ENCODE measurements around a stretch of chr9.

GRCh38 chr9:121051739-121052109, 1.6 kb upstream of the C5 start:
- PRO-cap, result no peak
- RAMPAGE, long total RNA, 4 experiments, result no peak in any of the 4 experiments

DNA sequence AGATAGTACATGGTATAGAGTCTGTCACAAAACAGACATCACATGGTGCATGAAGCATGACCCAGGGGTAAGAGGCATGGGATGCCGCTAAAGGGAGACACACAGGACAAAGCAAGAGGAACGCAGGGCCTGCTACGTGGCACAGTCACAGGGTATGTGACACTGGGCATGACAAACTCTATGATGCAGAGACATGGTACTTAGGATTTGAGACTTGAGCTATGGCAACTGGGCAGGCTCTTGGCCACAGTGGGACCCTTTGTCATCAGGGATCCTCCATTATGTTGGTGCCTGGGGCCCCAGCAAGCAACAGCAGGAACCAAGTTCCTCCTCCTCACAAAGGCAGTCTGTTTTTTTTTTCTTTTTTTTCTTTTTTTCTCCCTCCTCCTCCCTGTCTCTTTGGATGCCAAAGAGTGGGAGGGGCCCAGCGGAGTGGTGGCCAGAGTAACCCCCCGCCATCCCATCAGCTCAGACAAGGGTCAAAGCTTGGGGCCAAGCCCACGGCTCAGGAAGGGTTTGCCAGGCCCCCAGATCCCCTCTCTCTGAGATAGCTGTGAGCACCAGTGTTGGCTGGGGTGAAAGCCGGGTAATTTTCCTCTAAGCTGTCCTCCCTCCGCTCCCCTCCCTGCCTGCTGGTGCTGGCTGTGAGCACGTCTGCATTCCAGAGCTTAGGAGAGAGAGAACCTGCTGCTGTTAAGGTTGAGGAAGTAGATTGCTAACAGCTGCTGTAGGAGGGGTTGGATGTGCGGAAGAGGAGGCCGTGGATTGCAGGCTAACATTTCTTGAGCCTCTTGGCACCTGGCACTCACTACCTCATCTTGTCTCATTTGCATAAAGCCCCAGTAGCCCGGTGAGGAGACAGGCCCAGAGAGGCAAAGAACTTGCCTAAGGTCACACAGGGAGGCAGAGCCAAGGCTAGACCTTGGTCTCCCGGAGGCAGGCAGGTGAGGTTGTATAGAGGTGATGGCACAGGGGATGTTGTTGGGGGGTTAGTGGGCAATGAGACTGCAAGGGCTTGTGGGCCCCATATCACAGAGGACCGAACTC, 21.2 kb downstream of the GSN start:
- PRO-cap, result unidirectional peak, plus-strand start at position 210 of the sequence; unidirectional peak, minus-strand start at position 349 of the sequence; bidirectional peak, plus-strand start at position 664 of the sequence, minus-strand start at position 544 of the sequence
- RAMPAGE, long total RNA, 4 experiments, result no peak in any of the 4 experiments

GRCh38 chr9:121289858-121289986, 21.8 kb downstream of the GSN start:
- PRO-cap, result bidirectional peak, plus-strand start at chr9:121289937, minus-strand start at chr9:121289893
- RAMPAGE, long total RNA, 4 experiments, result no peak in any of the 4 experiments

GRCh38 chr9:121313526-121314094, 45.6 kb downstream of the GSN start:
- PRO-cap, result no peak
- RAMPAGE, long total RNA, 4 experiments, result start-site peak on the plus strand in 2 of 4 experiments, at chr9:121313981-121314023 at its widest, 192 to 224 reads per replicate

DNA sequence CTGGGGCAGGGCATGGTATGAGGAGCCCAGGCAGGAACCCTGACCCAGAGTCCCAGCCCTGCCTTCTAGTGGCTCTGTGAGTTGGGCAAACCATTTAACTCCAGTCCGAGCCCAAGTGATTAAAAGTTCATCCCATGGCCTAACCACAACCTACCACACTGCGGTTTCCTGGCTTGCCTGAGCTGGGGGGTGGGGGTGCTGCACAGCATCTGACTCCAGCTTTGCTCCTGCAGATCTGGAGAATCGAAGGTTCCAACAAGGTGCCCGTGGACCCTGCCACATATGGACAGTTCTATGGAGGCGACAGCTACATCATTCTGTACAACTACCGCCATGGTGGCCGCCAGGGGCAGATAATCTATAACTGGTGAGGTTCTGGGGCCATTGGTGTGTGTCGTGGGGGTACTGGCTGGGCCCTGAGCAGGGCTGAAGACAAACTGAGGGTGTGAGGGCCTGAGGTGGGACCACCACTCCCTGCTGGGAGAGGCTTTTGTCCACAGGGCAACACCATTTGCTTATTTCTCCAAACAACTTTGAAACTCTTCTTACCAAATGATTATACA, 48.9 kb downstream of the STOM start:
- PRO-cap, result no peak
- RAMPAGE, long total RNA, 4 experiments, result start-site peak on the plus strand in 2 of 4 experiments, centred at positions 361 to 363 of the sequence, 66 to 127 reads per replicate

DNA sequence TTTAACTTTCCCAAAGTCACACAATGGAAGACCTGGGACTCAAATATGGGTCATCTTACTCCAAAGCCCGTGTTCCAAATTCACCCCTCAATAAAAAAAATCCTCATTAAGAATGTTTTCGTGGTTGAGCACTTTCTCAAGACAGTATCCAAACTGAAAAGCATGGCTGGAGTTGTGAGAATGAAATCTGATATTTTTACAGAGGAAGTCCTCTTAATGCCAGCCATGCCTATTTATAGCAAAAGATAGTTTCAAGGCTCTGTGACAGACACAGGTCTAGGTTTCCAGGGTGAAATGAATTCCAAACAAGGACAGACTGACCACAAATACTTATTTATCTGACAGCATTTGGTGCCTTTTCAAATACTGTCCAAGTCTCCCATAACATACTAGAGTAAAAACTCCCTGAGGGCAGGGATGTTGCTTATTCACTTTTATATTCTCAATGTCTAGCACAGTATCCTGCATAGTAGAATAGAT, 10.3 kb downstream of the STOM start:
- PRO-cap, result no peak
- RAMPAGE, long total RNA, 4 experiments, result no peak in any of the 4 experiments

DNA sequence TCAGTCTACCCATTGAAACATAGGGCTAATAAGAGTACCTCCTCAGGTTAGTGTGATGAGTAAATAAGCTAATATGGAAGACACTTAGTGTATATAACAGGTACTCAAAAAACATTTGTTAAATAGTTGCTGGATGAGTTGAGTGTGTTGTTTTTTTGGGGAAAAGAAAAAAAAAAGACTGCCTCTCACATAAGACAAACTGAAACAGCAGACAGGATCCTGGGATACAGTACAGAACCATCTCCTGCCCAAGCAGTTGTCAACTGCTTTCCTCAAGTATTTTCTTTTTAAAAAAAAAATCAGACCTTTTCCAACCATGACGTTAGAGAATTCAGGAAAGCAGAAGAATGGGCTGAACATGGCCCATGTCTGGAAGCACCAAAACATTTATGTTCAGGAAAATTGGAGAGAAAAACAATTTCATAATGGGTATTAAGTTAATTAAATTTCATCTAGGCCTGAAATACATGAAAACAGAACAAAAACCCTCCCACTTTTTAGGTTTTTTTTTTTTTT, 5.0 kb downstream of the STOM start:
- PRO-cap, result no peak
- RAMPAGE, long total RNA, 4 experiments, result no peak in any of the 4 experiments

- PRO-cap, result no peak
- RAMPAGE, long total RNA, 4 experiments, result no peak in any of the 4 experiments
Measured at GRCh38 chr9:121450011-121450716, 49.5 kb downstream of the GGTA1 start.

- PRO-cap, result no peak
- RAMPAGE, long total RNA, 4 experiments, result no peak in any of the 4 experiments
Measured at GRCh38 chr9:121494021-121494775, 5.4 kb downstream of the GGTA1 start.

DNA sequence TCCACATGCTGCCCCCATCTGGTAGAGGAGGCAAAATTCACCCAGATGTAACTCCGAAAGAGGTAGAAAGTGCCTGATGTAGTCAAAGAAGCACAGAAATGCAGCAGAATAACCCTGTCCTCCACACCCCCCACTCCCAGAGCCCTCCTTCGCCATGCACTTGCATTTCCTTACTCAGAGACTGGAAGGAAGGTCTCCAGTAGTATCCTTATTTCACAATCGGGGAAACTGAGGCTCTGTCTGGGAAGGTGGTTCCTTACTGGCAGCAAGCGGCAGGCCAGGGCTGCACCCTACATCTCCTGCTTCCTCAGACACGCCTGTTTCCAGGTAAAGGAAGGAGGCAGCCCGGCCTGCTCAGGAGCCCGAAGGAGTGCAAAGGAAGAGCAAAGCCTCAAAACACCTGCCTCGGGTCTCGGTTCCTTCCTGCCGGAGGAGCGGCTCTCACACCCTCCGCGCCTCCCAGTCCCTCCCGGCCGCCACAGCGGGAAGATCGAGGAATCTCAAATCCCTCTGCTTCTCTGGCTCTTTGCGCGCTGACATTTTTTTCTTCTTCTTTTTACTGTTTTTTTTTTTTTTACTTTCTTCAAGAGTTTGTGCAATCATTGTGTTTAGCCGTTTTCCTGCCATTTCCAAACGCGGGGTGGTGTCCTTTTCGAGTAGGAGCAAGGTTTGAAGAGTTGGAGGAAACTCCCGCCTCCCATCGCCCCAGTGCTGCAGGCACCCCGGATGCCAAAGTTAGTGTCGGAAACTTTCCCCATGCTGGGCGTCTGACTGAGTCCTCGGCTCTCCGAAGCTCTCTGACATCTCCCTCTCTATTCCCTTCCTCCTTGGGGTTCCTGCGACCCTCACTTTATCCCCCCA, 1.1 kb downstream of the GGTA1 start:
- PRO-cap, result bidirectional peak, plus-strand start at position 177 of the sequence, minus-strand start outside the sequence
- RAMPAGE, long total RNA, 4 experiments, result no peak in any of the 4 experiments

GRCh38 chr9:121556388-121556787, 56.7 kb upstream of the GGTA1 start:
- PRO-cap, result no peak
- RAMPAGE, long total RNA, 4 experiments, result no peak in any of the 4 experiments

GRCh38 chr9:121644714-121645904, 6.3 kb upstream of the DAB2IP start:
- PRO-cap, result no peak
- RAMPAGE, long total RNA, 4 experiments, result no peak in any of the 4 experiments

DNA sequence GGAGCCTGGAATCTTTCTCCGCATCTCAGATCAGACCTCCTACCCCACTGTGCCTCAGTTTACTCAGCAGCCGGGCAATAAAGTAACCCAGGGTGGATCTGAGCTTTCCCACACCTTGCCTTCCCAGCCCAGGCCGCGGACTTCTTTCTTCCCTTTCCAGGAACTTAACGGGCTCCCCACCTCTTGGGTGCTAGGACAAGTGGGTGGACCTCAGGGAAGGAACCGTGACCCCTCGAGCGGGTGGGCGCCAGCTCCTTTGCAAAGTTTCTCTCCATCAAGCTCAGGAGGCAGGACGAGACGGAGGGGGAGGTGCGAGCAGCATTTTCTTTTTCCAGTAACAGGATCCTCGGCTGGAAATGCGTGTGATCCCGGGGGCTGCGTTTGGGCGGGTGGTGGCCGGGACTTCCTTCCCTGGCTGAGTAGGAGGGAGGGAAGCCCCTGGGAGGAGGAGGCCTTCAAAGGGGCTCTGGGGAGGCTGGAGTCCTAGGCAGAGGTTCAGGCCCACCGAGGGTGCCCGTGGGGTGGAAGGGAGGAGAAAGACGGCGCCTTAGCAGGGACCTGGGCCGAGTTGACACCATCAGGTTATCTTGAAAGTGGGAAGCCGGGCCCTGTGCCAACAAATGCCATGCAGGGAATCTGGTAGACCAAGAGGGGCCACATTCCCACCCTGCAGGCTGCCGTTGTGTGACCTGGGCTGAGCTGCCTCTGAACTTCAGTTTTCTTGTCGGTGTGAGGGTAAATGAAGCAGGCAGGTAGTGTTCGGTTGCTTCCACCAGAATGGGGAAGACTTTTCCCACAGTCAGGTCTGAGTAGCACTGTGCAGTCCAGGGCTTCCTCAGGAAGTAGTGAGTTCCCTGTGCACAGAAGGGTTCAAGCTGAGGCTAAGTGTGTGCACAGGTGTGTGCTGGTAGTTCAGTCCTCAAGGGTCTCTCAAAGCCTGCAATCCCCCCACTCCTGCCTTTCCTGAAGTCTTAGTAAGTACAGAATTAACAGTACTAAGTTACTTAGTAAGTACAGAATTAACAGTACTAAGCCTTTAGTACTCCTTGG, 1.0 kb downstream of the DAB2IP start:
- PRO-cap, result no peak
- RAMPAGE, long total RNA, 4 experiments, result no peak in any of the 4 experiments

DNA sequence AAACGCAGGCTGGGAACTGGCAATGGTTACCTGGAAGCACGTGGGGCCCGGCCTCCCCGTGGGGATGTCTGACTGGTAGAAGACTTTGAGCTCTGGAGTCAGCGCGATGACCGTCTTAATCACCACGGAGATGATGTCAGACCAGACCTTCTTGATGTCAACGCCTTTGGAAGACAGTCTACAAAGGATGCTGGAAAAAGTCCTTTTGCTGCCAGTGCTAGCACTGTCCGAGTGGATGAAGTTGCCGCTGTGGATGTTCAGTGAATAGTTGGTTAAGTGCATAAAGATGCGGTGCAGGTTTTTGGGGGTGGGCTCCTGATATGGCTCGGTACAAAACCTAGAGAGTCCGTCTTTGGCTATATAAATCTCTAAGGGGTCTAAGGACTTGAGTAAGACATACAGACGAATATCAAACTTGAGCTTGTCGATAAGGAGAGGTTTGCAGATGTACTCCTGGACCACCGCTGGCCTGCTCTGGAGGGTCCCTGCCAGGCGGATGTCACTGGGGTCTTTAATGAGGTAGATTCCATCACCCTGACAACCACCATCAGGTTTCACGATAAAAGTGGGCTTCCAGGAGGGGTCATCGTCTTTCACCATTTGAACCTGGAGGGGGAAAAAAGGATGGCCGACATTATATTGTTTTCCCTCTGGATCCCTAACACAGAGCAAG, 103.8 kb downstream of the TTLL11 start:
- PRO-cap, result no peak
- RAMPAGE, long total RNA, 4 experiments, result no peak in any of the 4 experiments

DNA sequence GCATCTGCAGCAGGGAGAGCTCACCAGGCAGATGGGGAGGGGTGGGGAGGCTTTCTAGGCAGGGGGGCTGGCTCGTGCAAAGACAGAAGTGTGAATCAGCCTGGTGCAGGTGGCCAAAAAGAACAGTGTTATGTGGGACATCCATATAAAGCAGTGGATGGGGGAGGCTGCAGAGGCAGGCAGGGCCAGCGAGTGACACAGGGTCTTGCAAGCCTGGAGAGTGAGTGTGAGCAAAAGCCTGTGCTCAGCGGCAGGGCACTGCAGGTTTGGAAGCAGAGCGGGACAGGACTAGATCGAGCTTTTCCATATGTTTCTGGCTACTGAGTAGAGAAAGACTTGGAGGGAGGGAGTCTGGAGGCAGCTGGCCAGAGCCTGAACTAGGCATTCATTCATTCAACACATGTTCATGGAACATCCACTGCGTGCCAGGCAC, 14.3 kb upstream of the TTLL11 start:
- PRO-cap, result no peak
- RAMPAGE, long total RNA, 4 experiments, result no peak in any of the 4 experiments

DNA sequence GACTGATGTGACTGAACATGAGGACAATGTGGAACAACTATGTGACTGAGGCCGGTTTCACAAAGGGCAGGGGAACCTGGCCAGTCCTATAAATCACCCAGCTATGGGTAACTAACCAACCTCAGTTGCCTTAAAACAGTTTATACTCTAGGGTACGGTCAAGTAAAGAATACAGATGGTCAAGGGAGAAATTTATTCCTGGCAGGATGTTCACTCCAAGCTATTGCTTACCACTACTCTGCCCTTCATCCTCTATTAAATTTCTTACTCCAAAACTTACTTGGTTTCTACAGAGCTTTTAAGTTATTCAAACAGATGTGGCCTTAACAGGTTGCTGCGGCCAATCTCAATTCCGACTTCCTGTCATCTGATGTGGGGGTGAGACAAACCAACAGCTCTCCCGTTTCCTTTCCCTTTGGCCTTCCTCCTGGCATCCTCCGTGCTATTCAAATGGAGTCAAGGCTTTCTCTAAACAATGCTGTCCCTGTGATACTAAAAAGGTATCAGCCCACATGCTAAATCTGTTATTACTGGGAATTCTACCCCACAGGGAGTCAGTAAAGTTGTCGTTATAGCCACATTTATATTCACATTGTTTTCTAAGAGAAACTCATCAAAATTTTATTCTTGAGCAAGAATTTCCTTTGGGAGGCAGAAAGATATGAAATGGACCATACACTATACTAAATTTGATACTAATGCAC, 11.9 kb downstream of the RBM18 start:
- PRO-cap, result no peak
- RAMPAGE, long total RNA, 4 experiments, result no peak in any of the 4 experiments

DNA sequence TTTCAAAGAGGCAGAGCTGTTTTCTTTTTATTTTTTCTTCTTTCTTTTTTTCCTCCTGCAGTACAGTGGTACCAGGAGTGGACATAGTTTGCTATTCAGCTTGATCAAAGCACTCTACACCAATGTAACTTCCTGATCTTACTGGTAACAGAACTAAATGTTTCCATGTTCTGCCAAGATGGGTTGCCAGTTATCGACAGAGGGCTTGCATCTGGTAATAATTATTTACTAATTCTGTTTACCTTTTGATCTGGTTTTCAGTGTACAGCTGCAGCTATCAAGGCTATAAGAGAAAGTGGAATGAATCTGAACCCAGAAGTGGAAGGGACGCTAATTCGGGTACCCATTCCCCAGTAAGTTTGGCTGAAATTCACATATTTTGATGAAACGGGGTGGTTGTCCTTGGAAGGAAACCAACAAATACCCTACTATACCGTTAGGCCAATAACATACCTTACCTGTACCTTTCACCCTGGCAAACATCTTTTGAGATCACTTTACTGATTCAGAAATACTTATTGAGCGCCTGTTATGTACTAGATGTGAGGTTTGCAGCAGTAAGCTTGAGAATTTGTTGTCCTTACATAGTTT, 26.9 kb downstream of the MRRF start:
- PRO-cap, result no peak
- RAMPAGE, long total RNA, 4 experiments, result no peak in any of the 4 experiments

DNA sequence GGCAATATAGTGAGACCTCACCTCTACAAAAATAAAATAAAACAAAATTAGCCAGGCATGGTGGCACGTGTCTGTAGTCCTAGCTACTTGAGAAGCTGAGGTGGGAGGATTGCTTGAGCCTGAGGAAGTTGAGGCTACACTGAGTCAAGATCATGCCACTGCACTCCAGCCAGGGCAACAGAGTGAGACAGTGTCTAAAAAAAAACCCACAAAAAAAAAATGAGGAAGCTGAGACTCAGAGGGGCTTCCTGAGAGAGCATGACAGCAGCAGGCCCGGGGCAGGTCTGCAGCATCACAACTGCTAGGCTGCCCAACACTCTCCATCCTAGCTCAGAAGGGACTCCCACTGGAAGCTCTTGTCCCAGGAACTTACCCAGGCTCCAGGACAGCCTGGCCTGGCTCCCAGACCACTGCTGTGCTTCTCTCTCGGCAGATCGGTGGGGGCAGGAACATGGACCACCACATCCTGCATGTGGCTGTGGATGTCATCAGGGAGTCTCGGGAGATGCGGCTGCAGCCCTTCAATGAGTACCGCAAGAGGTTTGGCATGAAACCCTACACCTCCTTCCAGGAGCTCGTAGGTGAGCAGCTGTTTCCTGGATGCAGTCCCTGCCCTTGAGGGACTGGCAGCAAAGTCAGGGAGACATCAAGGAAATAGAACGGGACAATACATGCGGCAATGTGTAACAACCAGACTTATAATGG, 19.1 kb downstream of the PTGS1 start:
- PRO-cap, result no peak
- RAMPAGE, long total RNA, 4 experiments, result no peak in any of the 4 experiments

GRCh38 chr9:122464884-122465369, 12.8 kb downstream of the OR1J1 start:
- PRO-cap, result no peak
- RAMPAGE, long total RNA, 4 experiments, result no peak in any of the 4 experiments

- PRO-cap, result no peak
- RAMPAGE, long total RNA, 4 experiments, result no peak in any of the 4 experiments
Measured at GRCh38 chr9:122821450-122822095, 6.8 kb downstream of the PDCL start.